ENCODE measurements around the genes TTF1 and CEL.

DNA sequence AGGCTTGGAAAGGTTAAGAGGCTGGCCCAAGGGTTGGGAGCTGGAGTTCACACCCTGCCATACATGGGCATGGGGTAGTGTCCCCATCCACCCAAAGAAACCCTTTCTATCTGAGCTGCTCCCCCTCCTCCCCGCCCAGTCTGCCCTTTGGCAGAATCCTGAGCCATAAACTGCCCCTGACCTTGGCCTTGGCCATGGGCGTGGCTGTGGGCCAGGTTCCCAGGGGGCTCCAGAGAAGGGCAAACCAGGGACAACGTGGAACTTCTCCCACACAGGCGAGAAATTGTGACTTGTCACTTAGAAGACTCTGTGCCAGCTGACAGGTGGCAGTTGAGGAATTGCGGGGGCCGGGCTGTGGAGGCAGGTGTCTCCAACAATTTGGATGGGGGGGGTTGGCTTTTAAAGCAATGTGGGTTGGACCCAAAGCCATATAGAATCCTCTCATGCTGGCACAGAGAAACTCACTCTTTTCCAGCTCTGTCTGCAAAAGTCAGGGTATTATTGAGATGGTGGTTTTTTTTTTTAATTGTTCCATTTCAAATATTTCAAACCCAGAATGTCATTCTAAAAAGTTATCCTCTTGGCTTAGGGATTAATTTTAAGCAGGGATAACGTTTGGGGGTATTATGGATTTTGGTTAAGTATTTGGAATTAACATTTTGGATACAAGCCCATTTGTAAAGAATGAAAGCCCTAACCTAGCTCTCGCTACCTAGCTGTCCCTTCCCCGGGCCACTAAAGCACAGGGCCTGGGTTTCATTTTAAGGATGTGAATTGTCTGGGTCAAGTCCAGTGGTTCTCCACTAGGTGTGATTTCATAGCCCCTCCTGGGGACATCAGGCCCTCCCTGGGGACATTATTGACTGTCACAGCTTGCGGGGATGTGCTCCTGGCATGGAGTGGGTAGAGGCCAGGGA, 4.5 kb downstream of the FAM78A start:
- PRO-cap, 2 experiments: no peak in any of the 2 experiments

- PRO-cap, 2 experiments: no peak in any of the 2 experiments
Measured at GRCh38 chr9:131421614-131421857, 27.6 kb downstream of the PRRC2B start.

GRCh38 chr9:131492837-131493920, 9.5 kb upstream of the POMT1 start:
- PRO-cap, 2 experiments: no peak in any of the 2 experiments

GRCh38 chr9:131497646-131498684, 4.8 kb upstream of the POMT1 start:
- PRO-cap, 2 experiments: no peak in any of the 2 experiments

- PRO-cap, 2 experiments: no peak in any of the 2 experiments
Measured at GRCh38 chr9:131546592-131547051, 1.3 kb downstream of the PRRT1B start.

- PRO-cap, 2 experiments: no peak in any of the 2 experiments
Measured at GRCh38 chr9:131628487-131629568, 83.5 kb downstream of the PRRT1B start.

DNA sequence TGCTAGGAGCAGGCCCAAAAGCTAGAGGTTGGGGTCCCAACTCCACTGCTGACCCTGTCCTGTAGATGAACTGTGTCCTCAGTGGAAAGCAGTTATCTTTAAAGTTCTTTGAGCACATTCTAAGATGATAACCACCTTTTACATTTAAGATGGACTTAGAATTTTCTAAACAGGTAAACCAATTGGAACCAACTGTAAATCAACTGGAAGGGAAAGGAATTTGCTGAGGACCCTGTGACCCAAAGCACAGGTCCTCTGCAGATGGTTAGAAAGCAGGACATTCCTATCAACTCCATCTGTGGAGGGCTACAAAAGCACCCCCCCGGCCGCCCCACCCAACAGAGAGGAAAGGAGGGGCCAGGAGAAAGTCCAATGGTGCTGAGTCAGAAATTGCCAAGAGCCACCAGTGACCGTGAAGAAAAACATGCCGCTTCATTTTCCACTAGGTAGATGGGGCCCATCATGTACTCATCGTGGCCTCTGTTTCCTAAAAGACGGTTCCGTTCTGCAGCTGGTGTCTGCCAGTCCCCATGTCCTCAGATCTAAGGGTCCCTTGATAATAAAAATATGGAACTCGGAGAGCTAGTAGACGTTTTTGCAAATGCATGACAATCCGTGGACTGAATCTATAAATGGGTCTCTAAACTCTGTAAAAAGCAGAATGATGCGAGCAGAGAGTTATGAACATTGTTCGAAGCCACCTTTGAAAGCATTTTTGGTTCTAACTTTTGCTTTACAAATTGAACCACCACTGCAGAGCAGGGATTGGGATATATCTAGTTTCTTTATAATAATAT, 66.3 kb downstream of the RAPGEF1 start:
- PRO-cap, 2 experiments: no peak in any of the 2 experiments

DNA sequence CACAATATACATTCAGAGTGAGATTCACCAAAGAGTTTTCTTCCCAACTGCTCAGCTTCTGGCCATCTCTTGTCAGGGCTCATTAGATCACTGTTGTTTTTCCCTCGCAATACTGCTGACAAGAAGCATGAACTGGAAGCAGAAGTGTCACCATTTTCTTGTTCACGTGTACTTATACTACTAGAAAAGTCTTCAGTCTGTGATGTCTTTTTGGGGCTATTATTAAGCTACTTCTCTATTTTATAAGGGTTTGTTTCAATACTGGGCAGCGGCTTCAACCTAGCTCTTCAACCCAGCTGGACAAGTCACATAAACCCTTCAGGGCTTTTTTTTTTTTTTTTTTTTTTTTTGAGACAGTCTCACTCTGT, 20.7 kb downstream of the RAPGEF1 start:
- PRO-cap, 2 experiments: no peak in any of the 2 experiments

- PRO-cap, 2 experiments: no peak in any of the 2 experiments
Measured at GRCh38 chr9:132006749-132007463, 72.8 kb downstream of the MED27 start.

GRCh38 chr9:132318060-132318889, 36.5 kb downstream of the SETX start:
- PRO-cap, 2 experiments: no peak in any of the 2 experiments

DNA sequence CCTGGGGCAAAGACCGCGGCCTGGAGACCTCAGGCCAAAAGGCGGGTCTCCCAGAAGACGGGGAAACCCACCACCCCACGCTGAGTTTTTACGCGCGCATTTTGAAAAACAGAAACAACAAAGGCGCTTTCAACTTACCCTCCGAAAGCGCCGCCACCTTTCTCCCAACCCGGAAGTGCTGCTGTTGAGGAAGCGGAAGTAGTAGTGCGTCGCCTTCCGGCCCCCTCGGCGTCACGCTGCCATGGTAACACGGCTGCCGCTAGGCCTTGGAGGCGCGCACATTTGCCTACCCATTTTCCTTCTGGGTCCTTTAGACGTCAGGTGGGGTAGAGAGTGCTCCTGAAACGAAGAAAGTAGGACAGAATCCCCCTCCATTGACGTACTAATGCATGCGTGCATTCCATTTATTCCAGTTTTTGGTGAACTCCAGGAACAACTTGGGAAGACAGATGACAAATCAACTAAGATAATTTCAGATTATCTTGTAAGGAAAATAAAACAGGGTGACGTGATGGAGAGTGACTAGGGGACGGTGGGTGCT, at the start of gene TTF1:
TTF1 (minus strand) TSS at position 189 of the 541 bp plus-strand sequence.
- PRO-cap, 2 experiments: peak in 2 of 2 experiments; most common plus-strand start position 242 of the sequence (in 1); most common minus-strand start position 177 of the sequence (in 2)

GRCh38 chr9:132594279-132595175, 12.1 kb downstream of the BARHL1 start:
- PRO-cap, 2 experiments: no peak in any of the 2 experiments

GRCh38 chr9:132639206-132639948, 30.4 kb downstream of the DDX31 start:
- PRO-cap, 2 experiments: no peak in any of the 2 experiments

GRCh38 chr9:132671904-132672797, 1.9 kb downstream of the GTF3C4 start:
- PRO-cap, 2 experiments: no peak in any of the 2 experiments

GRCh38 chr9:132894385-132894855, 15.7 kb downstream of the SPACA9 start:
- PRO-cap, 2 experiments: no peak in any of the 2 experiments

GRCh38 chr9:132994410-132995018, 16.0 kb downstream of the GFI1B start:
- PRO-cap, 2 experiments: no peak in any of the 2 experiments

- PRO-cap, 2 experiments: no peak in any of the 2 experiments
Measured at GRCh38 chr9:133061847-133062278, at the start of gene CEL. TSS of gene CEL (plus strand) at chr9:133061981.

- PRO-cap, 2 experiments: no peak in any of the 2 experiments
Measured at GRCh38 chr9:133105628-133106129, 15.4 kb downstream of the RALGDS start.

DNA sequence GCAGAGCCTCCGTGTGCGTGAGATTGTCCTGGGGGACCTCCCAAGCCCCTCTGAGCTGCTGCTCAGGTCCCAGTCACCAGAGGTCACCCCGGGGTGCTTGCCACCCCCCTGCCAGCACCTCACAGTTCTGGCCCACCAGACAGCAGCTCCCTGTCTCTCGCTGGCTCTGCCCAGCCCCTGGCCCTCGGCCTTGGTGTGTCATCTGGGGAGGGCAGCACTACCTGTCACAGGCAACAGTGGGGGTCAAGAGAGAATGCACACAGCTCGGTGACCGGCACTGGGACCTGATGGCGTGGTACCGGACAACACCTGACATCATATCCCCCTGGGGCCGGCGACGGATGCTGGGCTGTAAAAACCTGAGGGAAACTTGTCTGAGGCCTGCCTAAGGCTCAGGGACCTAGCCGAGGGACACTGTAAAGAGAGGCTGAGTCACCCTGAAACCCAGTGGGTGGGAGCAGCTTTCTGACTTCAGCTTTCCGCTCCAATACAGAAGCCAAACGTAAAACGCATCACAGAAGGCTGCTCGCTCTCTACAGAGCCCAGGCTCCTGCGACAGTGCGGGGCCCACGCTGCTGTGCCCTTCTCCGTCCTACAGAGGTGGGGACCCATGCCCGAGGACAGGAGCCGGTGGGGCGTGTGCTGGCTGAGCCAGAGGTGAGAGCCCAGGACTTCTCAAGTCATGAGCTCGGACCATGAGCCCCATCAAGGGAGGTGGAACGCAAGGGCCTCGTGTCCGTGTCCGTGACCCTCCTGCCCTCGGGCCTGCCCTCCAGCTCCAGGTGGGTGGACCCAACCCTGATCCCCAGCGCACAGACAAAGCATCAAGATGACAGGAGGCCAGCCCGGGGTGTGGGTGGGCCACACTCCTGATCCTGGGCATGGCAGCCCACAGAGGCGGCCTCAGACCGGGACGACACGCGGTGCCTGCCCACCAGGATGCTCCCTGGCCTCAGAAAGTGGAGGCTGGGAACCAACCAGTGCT, 5.3 kb downstream of the RALGDS start:
- PRO-cap, 2 experiments: no peak in any of the 2 experiments

- PRO-cap, 2 experiments: no peak in any of the 2 experiments
Measured at GRCh38 chr9:133135186-133136008, 14.4 kb upstream of the RALGDS start.